ENCODE measurements around the genes FAM78B, MAEL and RCSD1.

GRCh38 chr1:164695780-164696231 lies 136.8 kb downstream of the PBX1 start:
- PRO-cap = no peak

- PRO-cap = no peak
Observed at GRCh38 chr1:164703546-164703900, 144.5 kb downstream of the PBX1 start.

GRCh38 chr1:165662340-165662634 lies 31.3 kb downstream of the MGST3 start:
- PRO-cap = no peak

GRCh38 chr1:165669207-165669461 lies 29.2 kb downstream of the ALDH9A1 start:
- PRO-cap = no peak

DNA sequence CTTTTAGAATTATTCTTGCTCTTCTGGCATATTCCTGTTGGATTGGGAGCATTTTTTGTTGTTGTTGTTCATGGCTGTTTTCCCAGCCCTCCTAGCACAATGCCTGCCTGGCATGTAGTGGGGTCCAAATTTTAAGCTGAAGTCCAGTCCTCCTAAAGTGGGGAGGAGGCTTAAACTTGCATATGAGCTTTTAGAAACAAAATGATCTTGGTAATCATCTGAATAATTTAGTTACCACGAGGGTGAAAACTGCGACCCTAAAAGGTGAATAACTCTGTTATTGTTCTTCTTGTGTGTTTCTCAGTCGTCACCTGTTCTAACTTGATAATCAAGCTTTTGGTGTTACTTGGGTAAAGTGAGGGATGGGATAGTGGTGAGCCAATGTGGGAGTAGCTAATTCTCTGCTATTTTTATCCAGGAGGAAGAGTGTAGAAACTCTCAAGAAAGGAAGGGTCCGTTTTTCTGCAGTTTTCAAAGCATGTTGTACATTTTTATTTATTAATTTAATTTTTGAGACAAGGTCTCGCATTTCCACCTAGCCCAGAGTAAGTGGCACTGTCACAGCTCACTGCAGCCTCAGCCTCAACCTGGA lies 2.0 kb downstream of the UCK2 start:
- PRO-cap = no peak

- PRO-cap = no peak
Observed at GRCh38 chr1:165892301-165893037, 65.1 kb downstream of the UCK2 start.

DNA sequence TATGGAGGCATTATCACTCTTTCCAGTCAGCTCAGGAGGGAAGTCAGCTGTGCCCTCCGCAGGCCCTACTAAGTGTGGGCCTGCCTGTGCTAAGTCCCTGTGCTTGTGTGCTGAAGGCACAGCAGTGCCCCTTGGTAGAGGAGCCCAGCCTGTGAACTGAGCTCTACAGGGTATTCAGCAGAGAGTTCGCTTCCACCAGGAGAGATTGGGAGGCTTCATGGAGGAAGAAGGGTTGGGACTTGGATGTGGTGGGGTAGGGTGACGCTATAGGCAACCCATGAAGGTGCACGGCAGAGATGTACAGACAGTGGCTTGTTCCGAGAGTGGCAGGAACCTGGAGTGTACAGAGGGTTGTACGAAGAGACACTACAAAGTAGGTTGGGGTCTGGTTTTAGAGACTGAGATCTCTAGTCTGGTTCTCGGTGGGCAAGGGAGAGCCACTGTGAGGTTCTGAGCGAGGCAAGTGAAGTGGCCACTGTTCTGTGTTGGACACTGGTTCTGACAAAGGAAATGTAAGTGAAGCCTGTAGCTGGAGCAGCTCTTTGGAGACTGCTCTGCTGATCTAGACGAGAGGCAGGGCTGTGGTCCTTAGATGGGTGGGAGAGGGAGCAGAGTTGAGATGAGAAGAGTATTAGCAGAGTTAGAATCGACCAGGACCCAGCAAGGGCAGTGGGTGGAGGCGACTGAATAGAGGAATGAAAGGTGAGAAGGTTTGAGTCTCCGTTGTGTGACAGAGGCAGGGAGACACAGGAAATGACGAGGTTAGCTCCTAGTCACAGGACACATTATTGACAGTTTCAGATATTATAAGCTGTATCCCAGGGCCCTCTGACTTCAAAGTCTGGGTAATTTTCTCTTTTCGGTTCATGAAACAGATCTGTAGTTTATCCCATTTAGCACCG lies 69.6 kb downstream of the UCK2 start:
- PRO-cap = no peak

- PRO-cap = no peak
Observed at GRCh38 chr1:166080551-166081451, 86.0 kb downstream of the FAM78B start.

DNA sequence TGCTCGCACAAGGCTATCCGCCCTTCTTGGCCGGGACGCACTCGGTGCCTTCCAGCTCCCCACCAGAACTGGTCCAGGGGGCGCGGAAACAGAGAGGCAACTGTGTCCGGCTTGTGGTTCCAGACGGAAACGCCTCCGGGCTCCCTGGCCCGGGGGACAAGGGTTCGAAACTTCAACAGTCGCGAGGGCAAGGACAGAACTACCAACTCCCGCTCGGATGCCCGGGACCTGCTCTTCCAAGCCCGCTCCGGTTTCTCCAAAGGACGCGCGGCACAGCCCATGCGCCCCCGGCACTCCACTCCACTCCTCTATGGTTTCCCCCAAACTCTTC lies 1.5 kb downstream of the FAM78B start:
- PRO-cap = no peak

DNA sequence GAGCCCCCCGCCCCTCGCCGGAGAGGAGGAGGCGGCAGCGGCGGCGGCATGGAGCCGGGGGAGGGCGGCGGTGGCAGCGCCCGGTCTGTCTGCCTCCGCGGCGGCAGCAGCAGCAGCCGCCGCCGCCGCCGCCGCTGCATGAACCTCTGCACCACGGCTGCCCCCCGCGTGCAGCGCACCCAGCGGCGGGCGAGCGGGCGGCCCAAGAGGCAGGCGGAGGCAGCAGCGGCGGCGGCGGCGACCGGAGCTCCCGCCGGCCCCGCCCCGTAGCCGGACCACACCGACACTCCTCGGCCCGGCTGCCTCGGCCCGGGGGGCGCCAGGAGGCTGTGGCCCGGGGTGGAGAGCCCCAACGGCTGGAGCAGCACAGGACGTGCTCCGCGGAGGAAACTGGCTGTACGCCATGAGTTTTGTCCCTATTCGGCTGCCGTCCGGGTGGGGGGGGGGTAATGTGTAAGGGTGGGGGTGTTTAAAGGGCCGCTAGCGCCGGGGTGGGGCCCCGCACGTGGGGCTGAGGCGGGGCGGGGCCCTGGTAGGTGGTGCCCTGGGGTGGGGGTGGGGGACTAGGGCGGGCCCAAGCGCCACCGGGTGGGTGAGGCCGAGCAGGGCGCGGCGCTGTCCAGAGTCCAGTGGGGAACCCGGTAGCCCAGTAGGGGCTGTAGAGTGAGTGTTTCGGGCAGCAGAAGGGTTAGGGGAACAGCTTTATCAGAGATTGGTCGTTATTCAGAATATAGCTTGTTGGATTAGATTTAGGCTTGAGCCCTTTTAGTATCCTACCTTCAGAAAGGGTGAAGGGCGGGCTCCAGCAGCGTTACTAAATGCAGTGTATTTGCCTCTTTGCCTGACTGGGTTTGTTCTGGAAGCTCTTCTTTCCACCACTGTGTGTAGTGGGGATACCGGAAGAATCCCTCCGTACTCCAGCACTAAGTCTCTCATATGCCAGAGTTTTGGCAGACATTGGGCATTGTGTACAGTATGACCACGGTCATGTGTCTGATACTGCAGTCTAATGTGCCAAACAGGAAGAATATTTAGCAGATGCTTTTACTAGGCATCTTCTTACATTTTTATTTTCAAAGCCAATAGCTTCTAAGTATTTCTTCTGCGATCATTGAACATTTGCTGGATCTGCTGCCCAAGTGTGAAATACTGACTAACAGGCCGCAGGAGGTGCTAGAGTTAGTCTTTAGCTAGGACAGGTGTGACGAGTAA lies at the start of gene FAM78B:
Gene FAM78B (minus strand): TSS at position 405 of the 1,212 bp plus-strand sequence.
- PRO-cap = unidirectional peak, plus-strand start at position 622 of the sequence

DNA sequence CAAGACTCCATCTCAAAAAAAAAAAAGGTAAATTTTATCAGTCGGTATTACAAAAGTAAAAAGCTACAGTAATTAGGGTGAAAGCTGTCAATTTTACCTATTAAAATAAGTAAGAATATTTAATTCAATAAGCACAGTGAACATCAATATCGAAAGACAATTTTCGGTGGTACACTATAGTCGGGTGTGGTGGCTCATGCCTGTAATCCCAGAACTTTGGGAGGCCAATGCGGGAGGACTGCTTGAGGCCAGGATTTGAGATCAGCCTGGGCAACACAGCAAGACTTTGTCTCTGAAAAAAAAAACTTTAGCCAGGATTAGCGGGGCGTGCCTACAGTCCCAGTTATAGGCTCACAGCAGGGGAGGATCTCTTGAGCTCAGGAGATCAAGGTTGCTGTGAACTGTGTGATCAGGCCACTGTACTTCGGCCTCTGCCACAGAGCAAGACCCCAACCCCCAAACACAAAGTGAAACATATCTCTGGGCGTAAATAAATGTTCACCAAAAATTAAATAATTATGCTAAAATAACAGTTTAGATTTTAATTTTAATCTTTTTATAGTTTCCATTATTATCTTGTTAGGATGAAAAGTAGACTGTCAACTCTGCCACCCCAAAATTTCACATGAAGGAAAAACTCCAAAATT lies 1.6 kb downstream of the TADA1 start:
- PRO-cap = no peak

GRCh38 chr1:166988740-166989534 lies at the start of gene MAEL:
Gene MAEL (plus strand): TSS chr1:166989280.
- PRO-cap = no peak

DNA sequence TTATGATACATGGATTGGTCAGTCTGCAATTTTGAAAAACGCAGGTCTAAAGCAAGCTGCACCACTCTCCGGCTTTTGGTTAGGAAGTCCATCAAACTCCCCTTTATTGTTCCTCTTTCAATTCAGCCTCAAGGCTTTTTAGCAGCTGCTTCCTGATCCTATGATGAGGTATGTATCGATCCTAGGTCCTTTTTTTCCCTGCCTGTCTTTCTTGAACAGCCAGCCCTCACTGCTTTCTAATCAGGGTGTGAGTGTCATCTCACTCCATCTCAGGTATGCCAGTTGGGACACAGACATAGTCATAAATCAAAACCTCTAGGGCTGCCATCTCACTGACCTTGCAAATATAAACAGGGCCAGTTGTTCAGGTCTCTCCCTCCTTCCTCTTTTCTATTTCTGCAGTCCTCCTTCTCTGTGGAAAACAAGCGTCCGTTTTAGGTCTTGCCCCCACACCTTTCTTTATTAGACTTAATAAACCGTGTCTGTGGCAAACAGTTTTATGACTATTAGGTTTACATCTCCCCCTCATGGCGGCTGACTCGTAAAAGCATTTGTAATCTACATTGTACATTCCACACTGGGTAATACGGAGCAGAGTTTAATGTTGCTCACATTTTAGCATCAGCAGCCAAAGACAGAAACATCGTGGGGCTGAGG lies 11.5 kb downstream of the STYXL2 start:
- PRO-cap = no peak

DNA sequence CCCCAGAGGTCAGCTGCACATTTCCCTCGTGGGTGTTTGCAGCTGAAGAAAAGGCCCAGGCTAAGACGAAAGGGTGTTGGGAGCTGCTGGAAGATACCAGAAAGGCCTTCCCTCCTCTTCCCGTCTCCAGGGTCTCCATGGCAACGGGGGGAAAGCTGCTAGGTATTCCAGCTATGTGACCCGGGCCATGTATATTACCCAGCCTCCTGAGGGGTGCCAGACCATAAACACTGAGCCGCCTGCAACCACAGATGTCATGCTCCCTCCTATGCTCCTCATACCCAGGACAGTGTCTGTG lies 54.4 kb upstream of the POU2F1 start:
- PRO-cap = no peak

- PRO-cap = no peak
Observed at GRCh38 chr1:167331665-167332116, 111.0 kb downstream of the POU2F1 start.

DNA sequence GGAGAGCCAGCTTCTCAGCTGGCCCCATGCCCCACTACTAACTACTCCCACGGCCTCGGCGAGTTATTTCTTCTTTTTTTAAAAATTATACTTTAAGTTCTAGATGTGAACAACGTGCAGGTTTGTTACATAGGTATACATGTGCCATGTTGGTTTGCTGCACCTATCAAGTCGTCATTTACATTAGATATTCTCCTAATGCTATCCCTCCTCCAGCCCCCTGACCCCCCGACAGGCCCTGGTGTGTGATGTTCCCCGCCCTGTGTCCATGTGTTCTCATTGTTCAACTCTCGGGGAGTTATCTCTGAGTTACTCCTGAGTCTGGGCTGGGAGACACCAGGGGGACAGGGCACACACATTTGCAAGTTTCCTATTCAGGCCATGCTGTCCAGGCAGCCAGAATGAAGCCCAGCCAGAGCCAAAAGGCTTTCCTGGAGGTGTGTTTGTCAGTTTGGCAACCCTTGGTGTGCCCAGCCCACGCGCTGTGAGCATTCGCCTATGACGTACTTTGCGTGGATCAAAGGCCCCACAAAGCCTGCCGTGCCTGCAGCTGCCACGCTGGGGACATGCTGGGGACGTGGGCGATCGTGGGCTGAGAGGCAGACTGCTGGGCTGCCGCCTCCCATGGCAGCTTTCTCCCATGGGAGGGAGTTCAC lies 57.7 kb downstream of the CD247 start:
- PRO-cap = no peak

- PRO-cap = no peak
Observed at GRCh38 chr1:167474183-167474471, 44.2 kb downstream of the CD247 start.

DNA sequence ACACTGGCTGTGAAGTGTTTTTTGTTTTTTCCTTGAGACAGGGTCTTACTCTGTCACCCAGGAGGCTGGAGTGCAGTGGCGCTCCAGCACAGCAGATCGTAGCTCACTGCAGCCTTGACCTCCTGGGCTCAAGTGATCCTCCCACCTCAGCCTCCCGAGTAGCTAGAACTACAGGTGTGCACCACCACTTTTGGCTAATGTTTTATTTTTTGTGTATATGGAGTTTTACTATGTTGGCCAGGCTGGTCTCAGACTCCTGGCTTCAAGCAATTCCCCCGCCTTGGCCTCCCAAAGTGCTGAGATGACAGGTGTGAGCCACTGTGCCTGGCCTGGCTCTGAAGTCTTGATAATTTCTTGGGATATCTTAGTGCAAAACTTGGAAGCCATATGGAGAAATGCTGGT lies 40.8 kb downstream of the CD247 start:
- PRO-cap = no peak

GRCh38 chr1:167501565-167502367 lies 16.6 kb downstream of the CD247 start:
- PRO-cap = no peak

DNA sequence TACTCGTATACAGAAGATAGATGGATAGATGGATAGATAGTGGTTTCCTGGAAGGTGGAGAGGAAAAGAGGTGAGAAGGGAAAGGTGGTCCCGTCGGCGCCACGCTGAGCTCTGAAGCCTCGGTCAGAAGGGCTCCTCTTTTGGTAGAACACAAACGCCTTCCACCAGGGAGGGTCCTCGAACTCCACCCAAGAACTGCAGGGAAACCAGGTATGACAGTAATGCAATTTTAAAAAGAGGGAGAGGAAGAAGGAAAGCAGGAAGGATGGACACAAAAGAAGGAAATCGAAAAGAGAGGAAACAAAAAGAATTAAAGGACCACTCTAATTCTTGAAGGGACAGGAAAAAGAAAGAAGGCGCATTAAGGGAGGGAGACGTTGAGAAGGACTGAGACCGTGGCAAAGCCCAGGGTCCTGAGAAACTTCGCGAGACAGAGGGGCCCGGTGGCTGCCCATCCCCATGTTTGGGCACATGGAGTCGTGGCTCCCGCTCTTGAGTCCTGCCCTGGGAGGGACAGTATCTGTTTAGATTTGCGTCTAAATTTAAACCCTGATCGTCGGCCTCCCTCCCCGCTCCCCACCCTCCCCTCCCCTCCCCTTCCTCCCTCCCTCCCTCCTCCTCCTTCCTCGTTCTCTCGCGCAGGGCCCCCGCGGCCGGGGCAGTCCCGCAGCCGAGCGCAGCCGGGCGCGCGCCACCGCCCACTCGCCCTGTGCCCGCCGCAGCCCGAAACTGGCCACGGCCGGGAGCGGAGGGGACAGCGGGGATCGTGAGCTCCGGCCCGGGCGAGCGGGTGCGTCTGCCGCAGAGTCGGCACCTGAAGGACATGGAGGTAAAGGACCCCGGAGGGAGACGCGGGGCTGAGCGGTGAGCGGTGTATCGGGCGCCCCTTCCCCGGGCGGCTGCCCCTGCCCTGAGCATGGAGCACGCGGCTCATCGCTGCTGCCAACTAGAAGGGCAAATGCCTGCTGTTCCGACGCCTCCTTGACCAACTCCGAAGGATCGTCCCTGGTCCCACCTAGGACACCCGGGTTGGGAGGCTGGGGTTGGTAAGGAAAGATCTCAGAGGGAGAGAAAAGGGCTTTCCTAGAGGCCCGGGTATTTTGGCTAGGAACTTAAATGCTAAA lies at the start of gene RCSD1:
Gene RCSD1 (plus strand): TSS at position 632 of the 1,124 bp plus-strand sequence.
- PRO-cap = no peak

All from progenitor cell of endocrine pancreas (in vitro differentiated cells).